HT-29 (cell line): ENCODE results near the genes SIT1 and OR13J1.

GRCh38 chr9:35517700-35518582 lies 28.0 kb downstream of the RUSC2 start:
- RAMPAGE, long total RNA, result no peak

DNA sequence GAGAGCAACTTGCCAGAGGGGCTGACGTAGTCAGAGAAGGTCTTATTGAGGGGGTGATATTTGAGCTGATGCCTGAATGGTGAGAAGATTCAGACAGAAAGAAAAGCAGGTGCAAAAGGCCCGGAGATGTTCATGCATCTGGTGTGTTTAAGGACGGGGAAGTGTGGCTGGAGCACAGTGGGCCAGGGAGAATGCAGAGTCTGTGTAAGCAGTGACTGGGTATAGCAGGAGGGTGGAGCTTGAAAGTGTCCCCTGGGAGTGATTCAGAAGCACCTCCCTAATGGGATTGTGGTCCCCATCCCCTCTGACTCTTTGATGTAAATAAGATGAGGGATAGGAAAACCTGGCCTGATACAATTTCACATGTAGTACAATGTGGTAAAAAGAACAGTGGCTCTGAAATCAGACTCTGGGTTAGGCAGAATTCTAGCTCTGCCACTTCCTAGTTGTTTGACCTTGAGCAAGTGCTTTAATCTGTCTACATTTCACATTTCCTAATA lies 10.1 kb downstream of the FAM166B start:
- RAMPAGE, long total RNA, result no peak

GRCh38 chr9:35605676-35606470 lies 811 bp downstream of the TESK1 start:
- RAMPAGE, long total RNA, result no peak

DNA sequence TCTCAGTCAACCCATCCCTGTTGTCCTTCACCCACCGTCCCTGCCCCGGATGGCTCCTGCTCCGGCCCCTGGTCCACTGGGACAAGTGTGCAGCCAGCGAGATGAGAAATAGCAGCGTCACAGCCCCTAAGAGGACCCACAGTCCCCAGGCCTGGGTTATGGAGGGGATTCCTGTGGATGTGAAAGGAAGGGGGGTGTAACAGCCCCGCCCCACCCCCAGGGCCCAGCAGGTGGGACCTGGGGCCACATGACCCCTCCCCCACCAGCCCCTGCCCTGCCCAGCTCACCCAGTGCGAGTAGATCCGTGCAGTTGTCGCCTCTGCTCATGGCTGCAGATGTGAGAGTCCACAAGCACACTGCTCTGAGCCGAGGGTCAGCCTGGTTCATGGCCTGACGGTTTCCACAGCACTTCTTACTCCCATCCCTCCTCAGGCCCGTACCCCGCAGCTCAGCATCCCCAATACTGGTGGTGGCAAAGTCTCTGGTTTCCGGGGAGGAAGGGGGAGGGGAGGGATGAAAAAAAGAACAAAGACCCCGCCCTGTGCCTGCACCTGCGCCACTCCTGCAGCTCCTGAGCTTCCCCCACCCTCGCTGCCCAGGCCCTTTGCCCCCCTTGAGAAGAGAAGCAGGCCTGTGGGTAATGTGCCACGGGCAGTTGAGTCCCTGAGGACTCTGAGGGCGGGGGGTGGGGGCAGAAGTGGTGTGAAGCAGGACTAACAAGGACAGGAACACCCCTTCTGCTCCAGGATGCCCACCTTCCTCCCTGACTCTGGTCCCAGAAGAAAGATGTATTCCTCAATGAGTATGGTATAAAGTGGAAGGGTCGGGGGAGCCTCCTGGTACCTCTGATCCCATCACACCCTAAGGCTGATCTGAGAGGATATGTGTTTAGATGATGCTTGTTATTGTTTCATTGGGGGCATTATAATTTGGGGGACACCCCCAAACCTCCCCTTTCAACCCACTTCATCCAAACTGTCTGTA lies at the start of gene SIT1:
Gene SIT1, minus strand, starts transcription at position 465 of the 984 bp plus-strand sequence.
- RAMPAGE, long total RNA, result no peak

GRCh38 chr9:35669194-35669795 lies 4.3 kb upstream of the ARHGEF39 start:
- RAMPAGE, long total RNA, result no peak

DNA sequence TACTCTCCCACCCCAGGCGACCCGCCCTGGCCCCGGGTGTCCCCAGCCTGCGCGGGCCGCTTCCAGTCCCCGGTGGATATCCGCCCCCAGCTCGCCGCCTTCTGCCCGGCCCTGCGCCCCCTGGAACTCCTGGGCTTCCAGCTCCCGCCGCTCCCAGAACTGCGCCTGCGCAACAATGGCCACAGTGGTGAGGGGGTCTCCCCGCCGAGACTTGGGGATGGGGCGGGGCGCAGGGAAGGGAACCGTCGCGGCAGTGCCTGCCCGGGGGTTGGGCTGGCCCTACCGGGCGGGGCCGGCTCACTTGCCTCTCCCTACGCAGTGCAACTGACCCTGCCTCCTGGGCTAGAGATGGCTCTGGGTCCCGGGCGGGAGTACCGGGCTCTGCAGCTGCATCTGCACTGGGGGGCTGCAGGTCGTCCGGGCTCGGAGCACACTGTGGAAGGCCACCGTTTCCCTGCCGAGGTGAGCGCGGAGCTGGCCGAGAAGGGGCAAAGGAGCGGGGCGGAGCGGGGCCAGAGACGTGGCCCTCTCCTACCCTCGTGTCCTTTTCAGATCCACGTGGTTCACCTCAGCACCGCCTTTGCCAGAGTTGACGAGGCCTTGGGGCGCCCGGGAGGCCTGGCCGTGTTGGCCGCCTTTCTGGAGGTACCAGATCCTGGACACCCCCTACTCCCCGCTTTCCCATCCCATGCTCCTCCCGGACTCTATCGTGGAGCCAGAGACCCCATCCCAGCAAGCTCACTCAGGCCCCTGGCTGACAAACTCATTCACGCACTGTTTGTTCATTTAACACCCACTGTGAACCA lies 2.2 kb downstream of the CA9 start:
- RAMPAGE, long total RNA, result no peak

DNA sequence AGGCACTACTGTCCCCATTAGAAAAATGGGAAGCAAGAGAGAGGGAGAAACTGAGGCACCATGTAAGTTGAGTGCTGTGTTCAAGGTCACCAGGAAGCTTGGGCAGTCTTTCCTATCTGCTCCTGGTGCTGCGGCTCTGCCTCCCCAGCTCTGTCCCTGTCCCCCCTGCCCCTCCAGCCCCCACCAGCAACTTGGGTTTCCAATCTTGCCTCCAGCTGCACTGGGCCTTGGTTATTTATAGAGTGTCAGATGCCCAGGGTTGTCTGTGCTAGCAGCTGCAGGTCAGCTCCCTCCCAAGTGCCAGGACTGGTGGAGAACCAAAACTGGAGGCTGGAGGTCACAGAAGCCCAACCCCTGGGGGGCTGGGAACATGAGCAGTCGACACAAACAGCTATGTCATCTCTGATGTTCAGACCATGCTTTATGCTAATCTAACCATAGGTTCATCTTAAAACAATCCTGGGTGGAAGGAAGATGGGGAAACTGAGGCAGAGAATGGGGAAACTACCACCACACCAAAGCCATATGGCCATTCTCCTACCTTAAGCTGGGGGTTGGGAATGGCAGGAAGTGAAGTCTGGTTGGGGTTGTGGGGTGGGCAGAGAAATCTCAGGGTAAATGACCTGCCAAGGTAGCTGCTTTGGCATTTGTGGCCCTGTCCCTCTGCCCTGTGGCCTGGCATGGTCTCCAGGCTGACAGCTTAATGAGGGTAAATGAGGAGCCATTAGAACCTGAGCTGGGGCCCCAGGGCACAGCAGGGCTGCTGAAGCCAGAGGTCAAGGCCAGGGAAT lies 1.6 kb downstream of the TPM2 start:
- RAMPAGE, long total RNA, result no peak

- RAMPAGE, long total RNA, result no peak
Observed at GRCh38 chr9:35706260-35706964, 16.7 kb upstream of the TPM2 start.

GRCh38 chr9:35725140-35725379 lies 6.9 kb downstream of the TLN1 start:
- RAMPAGE, long total RNA, result no peak

DNA sequence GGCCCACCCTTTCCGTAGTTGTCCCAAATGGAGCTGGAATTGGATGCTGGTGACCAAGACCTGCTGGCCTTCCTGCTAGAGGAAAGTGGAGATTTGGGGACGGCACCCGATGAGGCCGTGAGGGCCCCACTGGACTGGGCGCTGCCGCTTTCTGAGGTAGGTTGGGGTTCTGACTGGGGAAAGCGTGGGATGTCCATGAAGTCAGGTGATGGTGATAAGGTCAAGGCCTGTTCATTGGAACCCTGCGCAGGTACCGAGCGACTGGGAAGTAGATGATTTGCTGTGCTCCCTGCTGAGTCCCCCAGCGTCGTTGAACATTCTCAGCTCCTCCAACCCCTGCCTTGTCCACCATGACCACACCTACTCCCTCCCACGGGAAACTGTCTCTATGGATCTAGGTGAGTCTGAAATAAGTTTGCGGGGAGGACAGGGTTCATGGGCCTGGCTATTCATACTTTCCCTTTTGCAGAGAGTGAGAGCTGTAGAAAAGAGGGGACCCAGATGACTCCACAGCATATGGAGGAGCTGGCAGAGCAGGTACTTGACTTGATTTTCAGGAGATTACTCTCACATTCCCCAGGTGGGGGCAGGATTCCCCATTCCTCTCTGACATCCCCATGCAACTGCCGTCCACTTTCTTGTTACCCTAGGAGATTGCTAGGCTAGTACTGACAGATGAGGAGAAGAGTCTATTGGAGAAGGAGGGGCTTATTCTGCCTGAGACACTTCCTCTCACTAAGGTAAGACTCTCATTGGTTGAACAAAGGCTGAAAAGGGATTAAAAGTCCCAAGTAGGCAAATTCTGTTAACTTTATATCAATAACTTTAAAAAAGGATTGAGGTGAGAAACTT lies 506 bp downstream of the CREB3 start:
- RAMPAGE, long total RNA, result no peak

DNA sequence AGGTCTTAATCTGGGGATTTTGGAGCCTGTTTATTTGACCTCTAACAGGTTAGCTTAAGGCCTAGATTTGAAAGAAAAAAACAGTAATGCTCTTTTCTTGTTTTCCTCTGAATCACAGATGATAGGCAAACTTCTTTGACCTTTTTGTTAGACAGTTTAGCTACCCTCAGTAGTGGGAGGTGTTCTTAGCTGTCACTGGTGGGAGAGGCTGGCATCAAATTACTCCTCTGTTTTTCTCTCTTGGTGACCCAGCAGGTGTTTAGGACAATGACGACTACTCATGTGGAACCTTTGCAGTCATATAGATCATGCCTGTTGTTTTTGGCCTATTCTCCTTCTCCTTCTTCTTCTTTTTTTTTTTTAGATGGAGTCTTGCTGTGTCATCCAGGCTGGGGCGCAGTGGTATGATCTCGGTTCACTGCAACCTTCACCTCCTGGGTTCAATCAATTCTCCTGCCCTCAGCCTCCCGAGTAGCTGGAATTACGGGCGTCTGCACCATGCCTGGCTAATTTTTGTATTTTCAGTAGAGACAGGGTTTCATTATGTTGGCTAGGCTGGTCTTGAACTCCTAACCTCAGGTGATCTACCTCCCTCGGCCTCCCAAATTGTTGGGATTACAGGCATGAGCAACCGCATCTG lies 15.3 kb upstream of the NPR2 start:
- RAMPAGE, long total RNA, result no peak

GRCh38 chr9:35870263-35870632 lies at the start of gene OR13J1:
OR13J1 (minus strand) TSS chr9:35870401.
- RAMPAGE, long total RNA, result no peak

GRCh38 chr9:35908463-35909066 lies 725 bp upstream of the SPAAR start:
- RAMPAGE, long total RNA, result no peak

DNA sequence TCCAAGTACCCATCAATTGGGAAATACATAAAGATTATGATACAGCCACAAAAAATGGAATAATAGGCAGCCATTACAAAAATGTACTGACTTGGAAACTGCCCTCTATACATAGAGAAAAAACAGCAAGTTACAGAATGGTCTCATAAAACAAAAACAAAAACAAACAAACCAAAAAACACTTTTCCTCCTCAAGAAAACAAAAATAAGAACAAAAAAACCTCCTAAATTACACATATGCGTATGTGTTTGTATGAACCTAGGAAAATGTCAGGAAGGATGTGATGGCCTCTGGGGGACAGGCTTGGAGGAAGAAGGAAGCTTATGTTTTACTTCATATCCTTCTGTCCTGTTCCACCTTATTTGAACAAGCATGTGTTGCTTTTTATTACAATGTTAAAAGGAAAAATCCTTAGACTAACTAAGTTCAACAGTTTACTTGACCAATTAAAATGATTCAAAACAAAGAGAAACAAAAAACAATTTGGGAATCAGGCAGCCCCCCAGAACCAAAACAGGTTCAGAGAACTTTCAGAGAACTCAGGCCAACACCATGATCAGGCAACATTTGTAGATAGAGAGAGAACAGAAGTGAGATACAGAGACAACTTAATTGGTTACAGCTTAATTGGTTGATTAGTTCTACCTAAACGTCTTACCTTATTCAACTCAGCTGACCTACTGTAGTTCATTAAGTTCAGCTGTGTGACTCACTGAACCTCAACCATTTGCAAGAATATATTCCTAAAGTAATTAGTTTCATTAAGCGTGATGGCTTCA lies 10.0 kb downstream of the SPAAR start:
- RAMPAGE, long total RNA, result no peak

- RAMPAGE, long total RNA, result no peak
Observed at GRCh38 chr9:35948751-35949459, 9.0 kb downstream of the OR2S2 start.

DNA sequence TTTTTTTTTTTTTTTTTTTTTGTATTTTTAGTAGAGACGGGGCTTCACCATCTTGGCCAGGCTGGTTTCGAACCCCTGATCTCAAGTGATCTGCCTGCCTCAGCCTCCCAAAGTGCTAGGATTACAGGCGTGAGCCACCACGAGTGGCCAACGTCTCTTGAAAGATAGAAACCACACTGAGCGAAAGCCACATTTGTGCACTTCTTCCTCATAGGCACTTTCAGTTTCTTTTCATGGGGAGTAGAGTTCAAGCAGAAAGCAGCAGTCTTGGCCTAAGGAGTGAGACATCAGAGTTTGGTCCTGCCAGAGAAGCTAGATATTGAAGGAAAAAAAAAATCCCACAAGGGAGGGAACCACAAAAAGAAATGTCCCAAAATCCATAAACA lies 44.0 kb upstream of the GLIPR2 start:
- RAMPAGE, long total RNA, result no peak

GRCh38 chr9:36141404-36141844 lies 4.9 kb downstream of the GLIPR2 start:
- RAMPAGE, long total RNA, result no peak

DNA sequence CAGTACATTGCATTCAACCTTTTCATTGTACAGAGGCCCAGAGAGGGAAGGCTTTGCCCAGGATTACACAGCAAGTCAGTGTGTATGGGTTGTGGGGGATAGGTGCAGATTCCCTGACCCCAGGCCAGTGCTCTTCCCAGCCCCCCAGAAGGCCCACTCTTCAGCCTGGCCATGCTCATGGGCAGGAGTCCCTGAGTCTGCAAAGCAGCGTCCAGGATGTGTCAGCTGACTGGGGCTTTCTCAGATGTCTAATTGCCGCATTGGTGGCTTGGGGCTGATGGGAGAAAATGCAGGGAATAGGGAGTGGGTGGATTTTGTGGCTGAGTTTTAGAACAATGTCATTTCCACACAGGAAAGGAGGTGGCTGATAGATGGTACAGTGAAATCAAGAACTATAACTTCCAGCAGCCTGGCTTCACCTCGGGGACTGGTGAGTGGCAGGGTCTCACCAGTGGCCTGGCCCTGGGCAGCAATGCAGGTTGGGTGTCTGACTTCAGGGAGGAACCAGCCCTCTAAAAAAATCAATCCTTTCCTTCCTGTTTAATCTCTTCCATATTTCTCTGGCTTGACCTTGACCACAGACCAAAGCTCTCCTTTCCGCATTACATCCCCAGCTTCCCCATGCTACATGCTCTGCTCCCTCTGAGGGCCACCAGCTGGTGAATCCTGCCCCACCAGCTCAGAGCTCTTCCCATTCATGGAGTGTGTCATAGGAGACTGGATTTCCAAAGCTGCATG lies 14.2 kb downstream of the GLIPR2 start:
- RAMPAGE, long total RNA, result no peak

- RAMPAGE, long total RNA, result no peak
Observed at GRCh38 chr9:36160132-36160877, 8.9 kb upstream of the CCIN start.

- RAMPAGE, long total RNA, result no peak
Observed at GRCh38 chr9:36164367-36164837, 4.8 kb upstream of the CCIN start.